ENCODE measurements around the genes LMF2 and TYMP.

- PRO-cap = no peak
Measured at GRCh38 chr22:50377178-50377759, 34.1 kb downstream of the PPP6R2 start.

- PRO-cap = no peak
Measured at GRCh38 chr22:50464617-50465181, 10.1 kb downstream of the SBF1 start.

GRCh38 chr22:50507401-50507851 is at the start of gene LMF2:
Gene LMF2 (minus strand): TSS chr22:50507702.
- PRO-cap = unidirectional peak, minus-strand start at chr22:50507675

DNA sequence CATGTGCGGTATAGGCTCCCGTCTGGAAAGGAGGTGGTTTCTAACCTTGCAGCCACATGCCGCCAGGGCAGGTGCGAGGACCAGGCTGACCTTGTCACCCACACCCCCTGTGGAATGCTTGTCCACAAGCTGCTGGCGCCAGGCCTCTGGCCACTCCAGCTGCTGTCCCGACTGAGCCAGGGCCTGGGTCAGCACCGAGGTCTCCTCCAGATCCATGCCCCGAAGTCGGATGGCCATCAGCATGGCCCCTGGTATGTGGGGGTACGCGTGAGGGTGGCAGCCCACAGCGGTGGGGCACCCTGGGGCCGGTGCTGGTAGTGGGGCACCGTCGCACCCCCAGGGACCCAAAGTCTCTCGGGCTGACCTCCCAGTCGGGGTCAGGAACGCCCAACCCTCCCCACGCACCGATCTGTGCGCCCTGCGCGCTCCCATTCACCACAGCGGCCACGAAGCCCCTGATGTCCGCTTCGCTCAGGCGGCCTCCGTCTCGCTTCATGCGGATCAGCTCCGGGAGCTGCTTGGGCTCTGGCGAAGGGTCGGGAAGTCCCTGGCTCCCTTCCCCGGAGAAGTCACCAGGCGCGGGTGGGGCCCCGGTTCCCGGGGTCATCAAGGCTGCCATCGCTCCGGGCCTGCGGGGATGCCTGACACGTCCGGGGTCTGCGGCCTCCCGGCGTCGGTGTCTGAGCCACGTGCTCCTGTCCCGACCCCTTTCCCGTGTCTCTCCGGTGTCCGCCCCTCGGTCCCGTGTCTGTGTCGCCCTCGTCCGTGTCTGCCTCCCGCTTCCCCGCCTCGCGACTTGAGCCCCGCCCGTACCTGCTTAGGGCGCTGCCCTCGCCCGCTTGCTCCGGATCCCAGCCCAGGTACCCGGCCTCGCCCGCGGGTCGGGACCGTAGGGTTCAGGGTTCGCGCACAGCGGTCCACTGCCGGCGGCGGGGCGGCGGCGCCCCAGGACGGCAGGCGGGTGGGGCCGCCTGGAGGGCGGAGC is at the start of gene TYMP:
Gene TYMP (minus strand): TSS at position 922 of the 985 bp plus-strand sequence.
- PRO-cap = no peak

DNA sequence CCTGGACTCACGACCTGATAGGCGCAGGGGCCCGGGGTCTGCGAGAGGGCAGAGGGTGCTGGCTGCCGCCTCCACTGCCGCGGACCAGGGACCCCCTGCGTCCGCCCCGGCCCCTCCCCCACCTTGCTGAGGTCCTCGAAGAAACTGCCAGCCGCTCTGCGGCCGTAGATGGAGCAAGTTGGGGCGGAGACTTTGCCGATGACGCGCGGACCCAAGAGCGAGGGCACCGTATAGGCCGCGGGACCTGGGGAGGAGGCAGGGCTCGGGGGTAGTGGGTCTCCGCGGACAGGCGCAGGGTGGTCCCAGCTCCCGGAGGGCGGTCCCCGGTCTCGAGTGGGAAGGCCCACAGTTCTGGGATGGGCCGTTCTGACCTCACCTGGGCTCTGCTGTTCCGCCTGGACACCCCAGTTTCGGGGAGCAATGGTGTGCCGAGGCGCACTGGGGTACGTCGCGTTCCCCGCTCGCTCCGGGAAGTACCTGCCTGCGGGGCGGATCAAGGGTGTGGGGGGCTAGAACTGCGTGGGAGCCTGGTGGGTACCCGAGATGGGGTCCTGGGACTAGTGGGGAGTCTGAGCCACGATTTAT is 1.1 kb upstream of the TYMP start:
- PRO-cap = bidirectional peak, plus-strand start at position 229 of the sequence, minus-strand start at position 158 of the sequence

GRCh38 chr22:50600951-50601850 is 608 bp downstream of the MAPK8IP2 start:
- PRO-cap = no peak

GRCh38 chr22:50607660-50608065 is 7.1 kb downstream of the MAPK8IP2 start:
- PRO-cap = no peak

DNA sequence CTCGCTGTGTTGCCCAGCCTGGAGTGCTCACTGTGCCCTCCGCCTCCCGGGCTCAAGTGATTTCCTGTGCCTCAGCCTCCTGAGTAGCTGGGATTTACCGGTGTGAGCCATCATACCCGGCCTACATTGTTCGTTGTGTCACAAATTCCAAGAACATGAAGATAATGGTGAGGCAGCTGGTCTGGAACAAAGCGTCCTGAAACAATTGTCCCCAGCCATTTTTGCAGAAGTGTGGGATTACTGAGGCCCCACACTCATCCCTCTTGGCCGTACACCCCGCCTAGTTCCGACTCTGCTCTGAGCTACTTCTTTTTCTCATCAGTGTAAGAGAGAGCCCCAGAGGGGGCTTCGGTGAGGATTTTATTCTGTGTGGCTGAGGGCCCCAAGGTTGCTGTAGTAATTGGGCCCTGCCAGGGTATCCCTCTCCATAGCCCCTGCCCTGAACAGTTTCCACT is 13.0 kb upstream of the ARSA start:
- PRO-cap = no peak